ENCODE data around the gene FAM76B.

- RRBS = no CpG with 5 or more reads among the region's 5 CpGs
These were observed 760 bp upstream of the ENDOD1 start for GRCh38 chr11:95088846-95089326.

DNA sequence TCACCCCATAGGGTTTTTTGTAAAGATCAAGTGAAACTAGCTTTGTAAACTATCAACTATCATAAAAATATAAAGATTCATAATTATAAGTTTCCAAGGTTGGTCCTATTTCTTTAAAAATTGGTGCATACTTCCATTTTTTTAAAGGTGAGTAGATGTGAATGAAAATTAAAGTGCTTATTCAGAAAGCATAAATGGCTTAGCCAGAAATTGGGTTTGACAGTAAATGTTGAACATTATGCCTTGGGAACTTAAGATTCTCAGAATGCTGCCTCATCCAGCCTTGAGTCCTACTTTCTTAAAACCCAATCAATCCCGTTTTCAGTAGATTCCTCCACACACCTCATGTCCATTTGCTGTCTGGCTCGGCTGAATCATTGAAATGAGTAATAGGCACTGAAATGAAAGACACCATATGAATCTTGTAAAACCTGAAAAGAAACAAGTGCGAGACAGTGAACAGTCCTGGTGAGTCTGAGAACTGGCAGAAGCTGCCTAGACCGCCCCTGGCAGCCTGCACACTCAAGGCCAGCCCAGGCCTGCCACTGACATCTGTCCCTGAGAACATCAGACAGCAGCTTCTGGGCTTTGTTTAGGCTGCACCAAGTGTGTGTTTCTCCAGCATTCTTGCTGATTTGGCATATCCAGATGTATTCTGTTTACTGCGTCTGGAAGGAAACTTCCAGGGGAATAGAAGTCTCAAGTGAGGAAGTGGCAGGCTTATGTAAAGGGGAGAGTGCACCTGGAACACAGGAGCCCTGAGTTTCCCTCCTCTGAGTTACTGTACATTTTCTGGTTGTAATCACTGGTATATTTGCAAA is 44.8 kb downstream of the ENDOD1 start:
- RRBS = no CpG with 5 or more reads among the region's 5 CpGs

DNA sequence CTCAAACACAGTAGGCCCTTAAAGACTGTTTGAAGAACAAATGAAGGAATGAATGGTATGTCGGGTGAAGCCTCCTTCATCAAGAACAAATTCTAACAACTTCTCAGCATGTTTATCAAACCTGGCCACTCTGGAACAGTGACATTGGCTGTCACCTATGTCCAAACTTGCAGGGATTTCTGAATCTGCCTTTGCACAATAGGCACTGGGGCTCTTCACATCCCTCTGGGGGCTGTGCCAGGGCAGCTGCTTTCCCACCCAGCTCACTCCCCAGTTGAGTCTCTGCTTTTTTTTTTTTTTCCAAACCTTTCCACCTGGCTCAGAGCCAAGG is 107.2 kb upstream of the SESN3 start:
- RRBS = no CpG with 5 or more reads among the region's 1 CpG

DNA sequence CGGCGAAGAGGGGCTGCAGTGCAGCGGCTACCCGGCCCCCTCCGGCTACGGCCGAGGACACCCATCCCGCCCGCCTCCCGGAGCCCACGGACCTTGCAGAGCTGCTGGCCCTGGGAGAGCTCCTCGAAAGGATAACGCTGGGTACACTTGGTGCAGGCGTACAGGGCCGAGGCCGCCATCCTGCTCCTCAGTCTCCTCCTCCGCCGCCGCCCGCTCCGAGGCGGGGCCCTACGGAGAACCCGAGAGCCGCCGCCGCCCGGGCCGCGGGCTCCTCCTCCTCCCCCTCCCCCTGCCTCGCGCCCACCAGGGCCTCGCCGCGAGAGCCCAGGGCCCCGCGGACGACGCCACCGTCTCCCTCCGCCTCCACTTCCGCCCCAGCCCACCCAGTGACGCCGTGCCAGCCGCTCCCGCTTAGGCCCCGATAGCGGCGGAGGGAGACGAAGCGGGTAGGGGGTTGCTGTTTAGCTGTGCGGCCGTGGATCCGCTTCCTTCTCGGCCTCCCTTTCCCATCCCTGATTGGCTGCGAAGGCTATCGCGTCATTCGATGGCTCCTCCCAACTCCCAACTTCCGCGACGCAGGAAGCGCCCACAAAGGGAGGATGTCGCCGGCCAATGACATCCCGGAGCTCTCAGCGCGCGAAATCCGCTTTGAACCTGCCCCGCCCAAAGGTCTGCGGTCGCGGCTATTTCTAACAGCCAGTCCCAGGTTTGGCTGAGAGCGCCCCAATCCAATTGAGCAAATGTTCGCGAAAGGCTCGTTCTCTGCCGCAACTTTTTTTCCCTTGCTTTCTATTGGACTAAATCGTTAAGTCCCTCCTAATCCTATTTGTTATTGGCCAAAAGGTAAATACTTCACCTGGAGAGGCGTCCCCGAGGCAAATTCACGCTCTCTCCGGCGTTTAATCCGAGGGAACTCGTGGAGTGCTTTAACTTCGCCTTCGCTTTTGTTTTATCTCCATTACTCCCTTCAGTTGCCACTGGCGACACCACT is at the start of gene FAM76B:
FAM76B (minus strand) TSS at position 483 of the 991 bp plus-strand sequence.
- RRBS = 0% methylated on average over 5 of the region's 90 CpGs

DNA sequence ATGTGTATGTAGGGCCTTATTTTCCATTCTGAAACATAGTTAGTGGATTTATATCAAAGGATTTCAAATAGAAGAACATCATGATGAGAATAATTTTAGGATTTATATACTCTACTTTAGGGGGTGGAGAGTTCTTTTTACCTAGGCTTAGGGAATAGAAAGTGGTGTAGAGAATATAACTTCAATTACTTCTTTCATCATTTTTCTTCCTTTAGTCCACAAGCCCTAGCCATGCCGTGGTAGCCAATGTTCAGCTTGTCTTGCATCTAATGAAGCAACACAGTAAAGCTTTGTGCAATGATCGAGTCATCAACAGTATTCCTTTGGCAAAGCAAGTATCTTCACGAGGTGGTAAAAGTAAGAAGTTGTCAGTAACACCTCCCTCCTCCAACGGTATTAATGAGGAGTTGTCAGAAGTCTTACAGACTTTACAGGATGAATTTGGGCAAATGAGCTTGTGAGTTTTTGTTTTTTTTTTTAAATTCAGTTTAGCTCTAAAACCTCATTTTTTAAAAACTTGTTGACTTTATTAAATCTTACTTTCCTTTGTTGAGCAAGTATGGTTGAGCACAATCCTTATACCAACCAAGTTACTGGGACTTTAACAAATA is 37.4 kb downstream of the CEP57 start:
- RRBS = no CpG with 5 or more reads among the region's 4 CpGs

- RRBS = no CpG with 5 or more reads among the region's 3 CpGs
These were observed 139.1 kb upstream of the MTMR2 start for GRCh38 chr11:96062914-96063564.

DNA sequence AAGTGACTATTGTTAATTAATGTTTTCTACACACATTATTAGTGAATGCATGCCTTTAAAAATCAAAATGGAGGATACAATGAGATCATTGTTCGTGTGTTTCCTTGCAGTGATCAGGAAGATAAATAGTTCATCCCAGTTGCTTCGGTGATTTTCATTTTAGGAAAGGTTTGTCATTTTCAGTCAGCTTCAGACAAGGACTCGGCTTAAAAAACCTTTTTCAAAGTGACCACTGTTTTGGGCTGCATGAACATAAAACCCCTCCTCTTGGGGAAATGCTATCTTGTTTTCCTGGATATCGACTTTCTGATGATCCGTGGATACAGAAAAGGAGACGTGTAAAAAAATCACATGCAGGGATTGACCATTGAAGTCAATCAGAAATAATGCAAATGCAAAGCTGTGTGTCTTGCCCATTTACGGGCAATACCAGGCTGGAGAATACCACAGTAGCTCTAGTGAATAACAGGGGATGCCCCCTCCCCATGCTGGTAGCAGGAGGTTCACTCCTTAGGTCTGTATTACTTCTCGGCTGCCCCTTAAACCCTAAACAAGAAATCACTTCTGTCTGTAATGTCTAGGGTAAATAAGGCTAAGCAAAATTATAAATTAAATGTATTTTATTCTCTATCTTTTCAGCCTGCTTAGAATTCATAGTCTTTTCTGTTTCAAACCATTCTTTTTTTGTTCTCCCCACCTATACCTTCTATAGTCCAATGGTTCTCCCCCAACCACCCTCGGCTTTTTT is 146.7 kb downstream of the MAML2 start:
- RRBS = no CpG with 5 or more reads among the region's 9 CpGs

DNA sequence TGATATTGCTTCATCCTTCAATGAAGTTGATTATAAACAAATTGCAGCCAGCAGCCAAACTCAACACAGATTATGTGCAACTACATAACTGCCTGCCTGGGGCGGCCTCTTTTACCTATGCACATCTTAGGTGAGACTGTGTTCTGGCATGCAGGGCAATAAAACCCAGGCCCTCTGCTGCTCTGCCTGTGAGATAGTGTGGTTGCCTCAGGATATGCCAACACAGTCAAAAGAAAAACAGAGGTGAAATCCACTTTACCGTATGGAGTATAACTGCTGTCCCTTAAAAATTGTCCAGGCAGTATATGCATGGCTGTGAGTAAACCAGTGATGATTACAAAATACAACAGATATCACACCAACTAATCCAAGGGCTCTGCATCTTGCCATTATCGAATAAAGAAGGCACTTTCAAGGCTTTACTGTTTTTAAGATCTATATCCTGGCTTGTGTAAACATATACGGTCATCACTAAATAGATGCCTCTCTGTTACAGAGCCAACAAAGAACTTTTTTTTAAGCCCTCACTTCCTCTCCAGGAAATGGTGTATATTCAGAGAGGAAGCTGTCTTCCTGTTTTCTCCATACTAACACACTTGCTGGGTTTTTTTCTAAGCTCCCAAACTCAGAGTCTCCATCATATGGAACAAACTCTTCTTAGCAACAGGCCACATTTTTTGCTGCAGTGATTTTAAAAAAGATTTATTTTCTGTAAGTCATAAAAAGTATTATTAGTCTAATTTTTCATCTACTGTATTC is 135.4 kb downstream of the MAML2 start:
- RRBS = no CpG with 5 or more reads among the region's 4 CpGs

GRCh38 chr11:96218114-96218589 is 124.8 kb downstream of the MAML2 start:
- RRBS = no CpG with 5 or more reads among the region's 4 CpGs

- RRBS = no CpG with 5 or more reads among the region's 8 CpGs
These were observed 89.8 kb downstream of the MAML2 start for GRCh38 chr11:96252873-96253928.

GRCh38 chr11:96259187-96259408 is 83.9 kb downstream of the MAML2 start:
- RRBS = no CpG with 5 or more reads among the region's 2 CpGs

DNA sequence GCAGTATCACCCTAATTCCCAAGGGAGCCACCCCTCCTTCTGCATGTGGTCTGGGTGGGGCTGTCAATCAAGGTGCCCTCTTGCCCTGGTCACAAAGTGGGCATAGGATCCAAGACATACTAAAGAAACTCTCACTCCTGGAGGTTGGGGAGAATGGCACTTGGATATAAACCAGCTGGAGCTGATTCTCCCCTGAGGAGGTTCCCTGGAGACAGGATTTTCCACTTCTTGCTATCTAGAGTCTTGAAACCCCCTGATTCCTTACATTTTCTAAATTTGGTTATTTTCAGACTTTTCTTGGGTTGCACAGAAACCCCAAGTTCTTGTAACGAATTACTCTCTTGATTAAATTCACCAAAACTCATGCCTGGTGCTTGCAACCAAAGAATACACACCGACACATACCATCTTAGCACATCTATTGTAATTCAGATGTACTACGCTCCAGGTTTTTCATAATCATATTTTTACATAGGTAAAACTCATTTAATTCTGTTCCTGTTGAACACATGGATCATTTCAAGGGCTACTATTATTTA is 40.5 kb downstream of the MAML2 start:
- RRBS = no CpG with 5 or more reads among the region's 3 CpGs

GRCh38 chr11:96306344-96306874 is 36.6 kb downstream of the MAML2 start:
- RRBS = no CpG with 5 or more reads among the region's 4 CpGs

- RRBS = no CpG with 5 or more reads among the region's 1 CpG
These were observed 34.0 kb downstream of the MAML2 start for GRCh38 chr11:96308883-96309407.

DNA sequence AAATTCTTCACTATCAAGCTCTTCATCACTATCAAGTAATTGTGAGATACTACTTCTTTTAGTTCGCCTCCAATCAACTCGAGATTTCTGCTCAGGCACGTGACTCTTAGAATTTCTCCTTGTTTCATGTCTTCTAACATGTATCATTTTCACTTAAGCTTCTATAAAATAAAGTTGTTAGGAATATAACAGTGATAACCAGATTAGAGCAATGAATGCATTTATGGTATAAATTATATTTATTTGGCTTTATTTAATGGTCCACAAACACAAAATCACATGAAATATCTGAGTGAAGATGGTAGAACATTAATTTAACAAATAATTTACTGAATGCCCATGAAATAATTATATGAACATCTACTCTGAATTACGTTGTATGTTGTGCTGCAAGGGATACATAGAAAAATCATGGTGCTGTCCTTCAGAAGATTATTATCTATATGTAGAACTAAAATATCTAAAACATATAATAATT is 5.1 kb downstream of the CCDC82 start:
- RRBS = no CpG with 5 or more reads among the region's 4 CpGs

DNA sequence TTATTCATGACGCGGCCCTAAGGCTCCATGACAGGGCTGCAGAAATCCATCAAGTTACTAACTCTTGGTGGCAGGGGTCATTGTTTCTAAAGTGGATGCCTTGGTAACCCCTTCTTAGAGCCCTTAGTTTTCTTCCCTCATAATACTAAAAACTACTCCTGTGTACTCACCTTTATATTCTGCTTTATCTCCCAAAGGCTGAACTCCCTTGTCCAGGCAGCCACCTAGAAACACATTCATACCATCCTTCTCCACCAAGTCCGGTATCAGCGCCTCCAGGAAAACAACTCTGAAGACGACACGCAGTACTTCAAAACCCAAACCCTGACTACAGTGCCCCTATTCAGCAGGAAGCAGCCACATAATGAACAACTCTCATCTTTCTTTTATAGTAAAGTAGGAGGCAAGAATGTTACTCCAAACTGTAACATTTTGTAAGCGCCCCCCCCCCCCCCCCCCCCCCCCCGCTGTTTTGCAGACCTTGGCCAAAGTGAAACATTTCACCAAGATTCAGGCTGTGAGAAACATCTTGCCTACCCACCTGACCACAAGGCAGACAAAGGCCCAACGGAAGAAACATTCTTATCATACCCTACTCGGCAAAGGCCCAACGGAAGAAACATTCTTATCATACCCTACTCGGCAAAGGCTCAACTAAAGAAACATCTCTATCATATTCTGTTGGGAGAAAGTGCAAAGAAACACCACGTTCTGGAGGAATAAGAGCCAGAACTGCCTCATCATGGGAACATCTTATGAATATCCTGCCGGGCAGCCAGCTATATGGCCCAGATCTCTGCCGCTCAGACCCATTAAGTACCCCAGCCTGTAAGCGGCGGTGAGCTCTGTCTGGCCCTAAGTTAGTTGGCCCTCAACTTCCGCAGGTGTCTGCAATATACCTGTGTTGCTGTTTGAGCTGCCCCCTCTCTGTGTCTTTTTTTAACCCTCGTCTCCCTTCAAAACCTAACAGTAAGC is 117.0 kb downstream of the JRKL start:
- RRBS = no CpG with 5 or more reads among the region's 19 CpGs

DNA sequence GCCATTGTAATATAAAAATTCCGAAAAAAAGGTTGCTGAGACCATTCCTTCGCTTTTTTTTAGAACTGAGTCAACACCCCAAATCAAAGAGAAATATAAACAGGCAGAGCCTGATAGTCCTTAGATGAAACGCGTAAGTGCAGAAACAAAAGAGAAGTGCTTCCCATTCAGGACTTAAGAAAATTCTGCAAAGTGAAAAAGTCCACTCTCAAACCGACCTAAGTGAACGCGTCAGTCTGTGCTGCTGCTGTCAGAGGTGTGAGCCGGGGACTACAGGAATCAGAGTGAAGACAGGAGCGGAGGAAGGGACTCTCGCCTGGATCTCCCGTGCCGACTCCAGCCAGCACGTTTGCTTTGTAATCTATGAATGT is 510 bp upstream of the CNTN5 start:
- RRBS = no CpG with 5 or more reads among the region's 13 CpGs

DNA sequence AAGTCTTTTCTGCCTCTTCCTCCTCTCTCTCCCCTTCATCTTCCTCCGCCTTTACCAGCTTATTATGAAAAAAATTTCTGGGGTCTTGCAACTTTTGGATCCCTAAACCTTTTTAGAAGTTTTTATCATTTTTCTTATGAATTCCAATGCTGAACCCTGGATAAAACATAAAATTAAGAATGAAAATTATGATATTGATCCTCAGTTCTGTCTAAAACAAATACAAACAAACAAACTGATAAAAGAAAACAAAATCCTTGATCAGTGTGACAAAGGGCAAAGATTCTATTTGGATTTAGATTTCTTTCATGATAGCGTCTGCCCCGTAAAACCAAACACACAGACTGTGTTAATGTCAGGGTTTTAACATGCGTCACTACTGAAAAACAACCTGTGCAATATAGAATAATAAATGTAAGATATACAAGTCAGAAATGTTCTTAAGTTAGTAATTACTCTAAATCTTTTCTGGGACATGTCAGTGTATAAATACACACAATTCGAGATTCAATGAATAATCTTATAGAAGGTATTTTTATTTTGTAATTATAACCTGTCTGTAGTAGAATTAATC is 219.9 kb downstream of the CNTN5 start:
- RRBS = no CpG with 5 or more reads among the region's 5 CpGs

DNA sequence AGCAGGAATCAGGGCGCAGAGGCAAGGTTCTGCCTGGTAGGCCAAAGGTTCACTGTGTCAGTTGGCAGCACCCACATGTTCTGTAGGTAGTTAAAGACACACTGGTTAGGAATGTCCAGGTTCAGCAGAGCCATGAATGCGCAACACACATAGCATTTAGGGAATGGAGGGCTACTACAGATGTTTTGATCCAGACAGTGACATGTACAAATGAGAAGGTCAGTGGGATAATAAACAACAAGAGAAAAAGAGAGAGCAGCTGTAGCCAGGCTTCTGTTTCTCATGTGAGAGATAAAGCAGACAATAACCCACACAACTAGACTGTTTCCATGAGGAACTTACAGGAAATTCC is 56.2 kb upstream of the ARHGAP42 start:
- RRBS = no CpG with 5 or more reads among the region's 2 CpGs

- RRBS = no CpG with 5 or more reads among the region's 11 CpGs
These were observed 695 bp downstream of the ARHGAP42 start for GRCh38 chr11:100687779-100688187.

Measured in NB4 (cell line).